ENCODE results near the genes USP8, USP50 and SCG3.

- RRBS = no CpG with 5 or more reads among the region's 2 CpGs
Measured at GRCh38 chr15:50164286-50165059, 17.5 kb upstream of the SLC27A2 start.

DNA sequence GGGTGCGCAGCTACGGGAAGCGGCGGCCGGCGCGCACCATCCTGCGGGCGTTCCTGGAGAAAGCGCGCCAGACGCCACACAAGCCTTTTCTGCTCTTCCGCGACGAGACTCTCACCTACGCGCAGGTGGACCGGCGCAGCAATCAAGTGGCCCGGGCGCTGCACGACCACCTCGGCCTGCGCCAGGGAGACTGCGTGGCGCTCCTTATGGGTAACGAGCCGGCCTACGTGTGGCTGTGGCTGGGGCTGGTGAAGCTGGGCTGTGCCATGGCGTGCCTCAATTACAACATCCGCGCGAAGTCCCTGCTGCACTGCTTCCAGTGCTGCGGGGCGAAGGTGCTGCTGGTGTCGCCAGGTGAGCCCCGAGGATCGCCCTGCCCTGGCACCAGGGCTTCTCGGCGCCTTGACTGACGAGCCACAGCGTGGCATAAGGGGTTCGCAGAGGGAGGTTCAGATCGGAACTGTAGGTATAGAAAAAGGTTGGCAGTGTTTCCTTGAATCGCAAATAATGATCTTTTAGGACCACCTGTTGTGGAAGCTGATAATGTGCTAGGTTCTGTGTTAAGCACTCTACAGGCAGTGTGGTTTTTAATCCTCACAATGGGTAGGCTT, 661 bp downstream of the SLC27A2 start:
- RRBS = under 1% methylated on average over 20 of the region's 45 CpGs

GRCh38 chr15:50343899-50344538, 11.0 kb downstream of the GABPB1 start:
- RRBS = no CpG with 5 or more reads among the region's 4 CpGs

GRCh38 chr15:50352889-50353268, 2.1 kb downstream of the GABPB1 start:
- RRBS = no CpG with 5 or more reads among the region's 4 CpGs

- RRBS = under 1% methylated on average over 8 of the region's 56 CpGs
Measured at GRCh38 chr15:50423865-50424641, at the start of gene USP8. Gene USP8 (plus strand): TSS chr15:50424405.

- RRBS = no CpG with 5 or more reads among the region's 2 CpGs
Measured at GRCh38 chr15:50441343-50441645, 17.1 kb downstream of the USP8 start.

GRCh38 chr15:50546446-50546968, at the start of gene USP50:
Gene USP50 (minus strand): TSS chr15:50546666.
- RRBS = no CpG with 5 or more reads among the region's 9 CpGs

DNA sequence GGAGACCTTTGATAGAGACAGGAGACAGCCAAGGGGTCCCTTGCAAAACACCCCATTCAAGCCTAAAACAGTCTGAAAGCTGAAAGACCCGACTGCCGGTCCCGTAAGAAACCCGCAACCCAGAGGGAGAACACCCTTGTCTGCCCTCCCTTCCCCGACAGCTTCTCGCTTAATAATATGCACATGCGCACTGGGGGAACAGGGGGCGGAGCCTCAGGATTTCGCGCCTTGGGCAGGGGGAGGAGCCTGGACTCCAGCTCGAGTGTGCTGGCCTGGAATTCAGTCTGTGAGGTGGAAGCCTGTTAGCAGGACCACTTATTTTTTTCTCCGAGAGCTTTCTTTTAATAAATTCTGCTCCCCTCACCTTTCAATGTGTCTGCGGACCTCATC, 17.1 kb downstream of the TNFAIP8L3 start:
- RRBS = no CpG with 5 or more reads among the region's 13 CpGs

GRCh38 chr15:51318848-51319451, 19.4 kb downstream of the CYP19A1 start:
- RRBS = no CpG with 5 or more reads among the region's 6 CpGs

GRCh38 chr15:51681071-51681877, at the start of gene SCG3:
Gene SCG3 (plus strand): TSS chr15:51681503.
- RRBS = 4% methylated on average over 8 of the region's 35 CpGs

GRCh38 chr15:51726145-51726791, 11.2 kb downstream of the LYSMD2 start:
- RRBS = no CpG with 5 or more reads among the region's 5 CpGs

- RRBS = no CpG with 5 or more reads among the region's 3 CpGs
Measured at GRCh38 chr15:51848782-51849704, 19.6 kb downstream of the TMOD3 start.

DNA sequence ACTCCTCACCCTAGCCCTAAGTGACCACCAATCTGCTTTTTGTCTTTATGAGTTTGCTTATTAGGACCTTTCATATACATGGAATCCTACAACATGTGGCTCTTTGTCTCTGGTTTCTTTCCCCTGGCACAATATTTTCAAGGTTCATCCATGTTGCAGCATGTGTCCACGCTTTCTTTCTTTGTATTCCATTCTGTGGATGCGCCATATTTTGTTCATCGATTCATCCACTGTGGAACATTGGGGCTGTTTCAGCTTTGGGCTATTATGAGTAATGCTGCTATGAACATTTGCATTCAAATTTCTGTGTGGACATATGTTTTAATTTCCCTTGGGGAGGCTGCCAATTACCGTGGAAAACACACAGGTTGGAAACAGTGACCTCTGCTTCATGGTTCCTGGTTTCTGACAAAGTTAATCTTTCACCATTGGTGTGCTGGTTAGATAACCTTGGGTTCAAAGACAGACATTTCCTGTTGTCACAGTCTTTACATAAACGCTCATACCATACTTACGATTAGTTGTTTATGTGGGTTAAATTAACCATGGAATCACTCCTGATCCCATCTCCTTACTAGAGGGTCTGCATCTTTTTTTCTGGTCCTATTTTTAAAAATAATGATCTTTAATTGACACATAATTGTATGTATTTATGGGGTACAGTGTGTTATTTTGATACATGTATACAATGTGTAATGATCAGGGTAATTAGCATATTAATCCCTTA, 3.4 kb upstream of the BCL2L10 start:
- RRBS = no CpG with 5 or more reads among the region's 6 CpGs

DNA sequence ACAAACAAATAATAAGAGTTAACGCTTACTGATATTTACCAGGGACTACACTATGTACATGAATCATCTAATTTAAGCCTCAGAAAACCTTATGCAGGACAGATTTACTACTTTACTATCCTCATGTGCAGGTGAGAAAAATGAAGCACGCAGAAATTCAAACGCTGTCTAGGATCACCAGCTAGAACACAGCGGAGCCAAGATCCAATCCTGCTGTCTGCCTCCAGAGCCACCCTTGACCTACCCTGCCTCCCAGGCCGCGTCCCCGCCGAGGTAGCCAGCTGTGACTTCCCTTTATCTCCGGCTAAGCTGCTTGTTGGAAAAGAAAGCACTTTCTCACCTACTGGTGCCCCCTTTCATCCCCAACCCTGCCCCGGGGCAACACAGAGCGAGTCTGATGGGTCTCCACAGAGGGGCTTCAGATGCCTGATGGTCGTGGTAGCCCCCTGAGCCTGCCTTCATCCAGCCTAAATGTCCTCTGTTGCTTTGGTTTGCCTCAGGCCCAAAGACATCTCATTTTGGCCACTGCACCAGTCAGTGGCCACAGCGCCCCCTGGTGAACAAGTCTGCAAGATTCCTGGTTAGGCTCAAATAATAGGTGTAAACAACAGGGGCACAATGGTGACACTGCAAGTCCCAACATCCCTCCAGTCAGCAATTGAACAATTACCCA, 27.0 kb upstream of the BCL2L10 start:
- RRBS = 33% methylated on average over 2 of the region's 13 CpGs

DNA sequence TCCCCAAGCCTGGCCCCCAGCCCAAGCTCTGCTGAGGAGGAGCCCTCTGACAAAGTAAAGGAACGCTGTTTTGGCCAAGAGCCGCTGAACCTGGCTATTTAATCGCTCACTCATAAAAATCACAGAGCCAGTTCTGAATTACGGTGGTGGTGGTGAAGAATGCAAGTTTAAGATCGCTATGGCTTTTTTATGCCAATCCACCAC, 12.3 kb downstream of the GNB5 start:
- RRBS = no CpG with 5 or more reads among the region's 5 CpGs

GRCh38 chr15:52179150-52180203, 11.7 kb downstream of the GNB5 start:
- RRBS = under 1% methylated on average over 41 of the region's 111 CpGs

GRCh38 chr15:52241967-52242399, 50.8 kb upstream of the GNB5 start:
- RRBS = no CpG with 5 or more reads among the region's 7 CpGs

DNA sequence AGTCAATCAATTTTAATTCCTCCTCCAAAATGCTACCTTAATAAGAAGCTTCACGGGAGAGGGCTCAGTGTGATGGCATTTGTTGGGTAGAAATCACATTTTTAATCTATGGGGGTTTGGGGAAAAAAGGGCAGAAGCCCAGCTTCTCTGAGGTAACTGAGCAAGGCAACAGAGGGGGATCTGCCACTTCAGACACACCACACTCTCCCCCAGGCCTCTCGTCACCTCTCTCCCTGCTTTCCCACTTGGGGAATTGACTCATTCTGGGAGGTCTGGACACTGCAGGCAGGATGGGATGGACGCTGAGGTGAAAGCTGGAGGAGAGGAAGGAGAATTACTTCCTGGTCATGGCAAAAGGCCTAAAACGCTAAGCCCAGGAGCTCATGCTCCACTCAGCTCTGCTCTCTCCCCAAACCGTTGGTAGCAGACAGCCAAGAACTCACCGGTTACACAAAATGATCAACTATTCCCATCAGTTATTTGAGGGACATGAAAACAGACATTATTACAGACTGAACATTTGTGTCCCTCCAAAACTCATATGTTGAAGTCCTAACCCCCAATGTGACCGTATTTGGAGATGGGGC, 33.2 kb downstream of the MYO5C start:
- RRBS = no CpG with 5 or more reads among the region's 7 CpGs

DNA sequence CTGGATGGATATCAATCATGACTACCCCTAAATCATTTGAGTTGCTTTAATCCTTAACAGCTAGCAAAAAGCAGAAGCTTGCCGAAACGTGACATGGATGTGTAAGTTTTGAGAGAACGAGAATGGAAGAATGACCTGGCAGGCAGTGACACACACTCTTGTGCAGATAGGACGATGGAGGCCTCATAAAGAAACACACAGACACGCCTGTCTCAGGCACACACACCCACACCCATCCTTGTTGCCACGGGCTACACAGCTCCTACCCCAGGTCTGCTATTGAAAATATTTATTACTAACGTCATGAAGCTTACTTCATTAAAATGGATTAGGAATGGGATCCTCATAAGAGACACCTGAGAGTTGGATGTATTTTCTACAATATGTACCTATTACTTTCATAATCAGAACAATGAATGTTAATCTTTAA, 8.5 kb downstream of the MYO5C start:
- RRBS = no CpG with 5 or more reads among the region's 7 CpGs

GRCh38 chr15:52650582-52651242, 28.5 kb downstream of the ATOSA start:
- RRBS = no CpG with 5 or more reads among the region's 4 CpGs